Epithelial cell of prostate (primary cell): ENCODE measurements around a stretch of chr6.

DNA sequence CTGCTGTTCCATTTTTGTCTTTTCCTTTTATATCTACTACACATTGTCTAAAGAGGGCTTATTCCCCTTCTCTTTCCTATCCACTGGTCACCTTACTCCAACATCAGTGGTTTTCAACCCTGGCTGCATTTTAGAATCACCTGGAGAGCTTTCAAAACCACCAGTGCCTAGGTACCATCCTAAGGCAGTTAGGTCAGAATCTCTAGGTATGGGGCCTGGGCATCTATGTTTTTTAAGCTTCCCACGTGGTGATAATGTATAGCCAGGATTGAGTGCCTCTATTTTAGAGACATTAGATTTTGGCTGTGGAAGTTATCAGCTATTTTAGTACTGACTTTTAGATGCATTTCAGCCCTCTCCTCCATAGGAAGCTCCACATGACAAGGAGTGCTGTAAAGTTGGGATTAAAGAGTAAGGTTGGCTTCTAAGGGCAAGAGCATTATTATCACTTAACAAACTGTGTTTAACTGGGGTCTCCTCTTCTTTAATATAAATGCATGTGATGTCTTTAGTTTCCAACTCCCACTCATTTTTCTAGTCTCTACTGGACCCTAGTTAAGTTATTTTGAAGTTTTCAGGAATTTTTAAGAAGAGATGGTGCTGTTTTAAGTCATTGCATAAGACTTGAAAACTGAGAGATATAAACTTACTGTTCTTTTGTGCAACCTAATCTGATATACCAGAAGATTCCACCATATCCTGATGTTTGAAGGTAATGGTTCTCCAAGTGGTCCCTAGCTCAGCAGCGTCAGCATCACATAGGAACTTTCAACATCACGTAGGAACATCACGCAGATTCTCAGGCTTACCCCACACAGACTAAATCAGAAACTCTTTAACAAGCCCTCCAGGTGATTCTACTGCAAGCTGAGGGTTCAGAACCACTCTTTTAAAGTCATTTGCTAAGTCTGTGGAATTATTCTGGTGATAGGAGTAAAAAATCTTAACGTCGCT is 17.0 kb downstream of the FOXO3 start:
- RRBS, result no CpG with 5 or more reads among the region's 6 CpGs

GRCh38 chr6:108582097-108582733 is 21.5 kb downstream of the FOXO3 start:
- RRBS, result no CpG with 5 or more reads among the region's 1 CpG

DNA sequence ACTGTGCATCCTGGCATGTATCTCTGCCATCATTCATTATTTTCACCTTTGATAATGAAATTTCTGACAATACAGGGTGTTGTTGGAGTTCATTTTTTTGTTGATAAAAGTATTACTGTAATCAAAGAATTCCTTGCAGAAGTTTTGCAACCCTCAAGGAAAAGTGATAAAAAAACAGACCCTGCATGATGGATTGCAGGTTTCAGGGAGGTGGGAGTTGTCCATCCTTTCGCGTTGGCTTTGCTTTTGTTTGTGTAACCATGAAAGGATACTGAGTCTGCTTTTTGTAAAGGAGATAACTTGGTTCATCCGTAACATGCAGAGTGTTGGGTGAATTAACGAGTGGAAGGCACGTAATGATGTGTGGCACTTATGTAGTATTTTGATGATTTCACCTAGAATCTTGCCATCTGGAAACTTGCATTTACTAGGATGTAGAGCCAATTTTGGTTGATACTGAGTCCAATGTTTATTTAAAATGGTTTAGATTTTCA is 23.6 kb downstream of the FOXO3 start:
- RRBS, result no CpG with 5 or more reads among the region's 5 CpGs

DNA sequence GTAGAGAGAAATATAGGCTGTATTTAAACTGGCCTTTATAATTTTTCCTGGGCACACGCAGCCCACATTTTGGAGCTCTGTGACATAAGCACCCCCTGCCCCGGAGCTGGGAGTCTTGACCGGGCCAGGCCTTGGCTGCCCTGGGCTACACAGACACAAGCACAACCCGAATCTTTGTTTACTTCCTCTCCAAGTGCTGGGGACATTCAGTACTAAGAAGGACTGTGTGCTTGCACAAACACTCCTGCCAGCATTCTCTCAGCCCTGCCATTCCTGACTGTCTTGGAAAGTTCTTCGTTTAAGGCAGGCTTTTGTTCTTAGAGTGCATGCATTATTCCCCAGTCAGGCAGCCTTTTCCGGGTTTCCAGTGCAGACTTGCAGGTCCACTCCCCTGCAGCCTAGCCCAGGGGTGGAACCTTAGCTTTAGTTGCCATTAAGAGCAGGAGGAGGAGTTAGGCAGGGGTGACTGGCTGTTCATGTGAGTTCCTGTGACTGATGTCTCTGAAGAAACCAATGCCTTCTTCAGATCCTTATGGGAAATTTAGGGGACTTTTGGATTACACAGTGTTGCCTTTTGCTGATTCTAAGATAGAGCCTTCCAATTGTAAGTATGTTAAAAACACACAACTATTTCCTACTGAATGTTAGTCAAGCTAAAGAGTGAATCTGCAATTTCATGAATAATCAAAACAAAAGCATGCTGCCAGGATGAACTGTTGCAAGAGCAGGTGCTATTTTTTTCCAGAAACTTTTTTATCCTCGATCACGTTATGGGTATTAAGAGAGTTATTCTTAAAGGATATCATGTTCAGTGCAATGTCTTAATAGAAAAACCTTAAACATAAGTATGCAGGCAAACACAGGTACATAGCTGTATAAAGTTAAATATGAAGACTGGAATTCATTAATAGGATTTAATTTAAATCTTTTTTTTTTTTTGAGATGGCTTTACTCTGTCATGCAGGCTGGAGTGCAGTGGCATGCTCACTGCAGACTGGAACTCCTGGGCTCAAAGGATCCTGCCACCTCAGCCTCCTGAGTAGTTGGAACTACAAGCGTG is 28.8 kb downstream of the FOXO3 start:
- RRBS, result no CpG with 5 or more reads among the region's 9 CpGs

DNA sequence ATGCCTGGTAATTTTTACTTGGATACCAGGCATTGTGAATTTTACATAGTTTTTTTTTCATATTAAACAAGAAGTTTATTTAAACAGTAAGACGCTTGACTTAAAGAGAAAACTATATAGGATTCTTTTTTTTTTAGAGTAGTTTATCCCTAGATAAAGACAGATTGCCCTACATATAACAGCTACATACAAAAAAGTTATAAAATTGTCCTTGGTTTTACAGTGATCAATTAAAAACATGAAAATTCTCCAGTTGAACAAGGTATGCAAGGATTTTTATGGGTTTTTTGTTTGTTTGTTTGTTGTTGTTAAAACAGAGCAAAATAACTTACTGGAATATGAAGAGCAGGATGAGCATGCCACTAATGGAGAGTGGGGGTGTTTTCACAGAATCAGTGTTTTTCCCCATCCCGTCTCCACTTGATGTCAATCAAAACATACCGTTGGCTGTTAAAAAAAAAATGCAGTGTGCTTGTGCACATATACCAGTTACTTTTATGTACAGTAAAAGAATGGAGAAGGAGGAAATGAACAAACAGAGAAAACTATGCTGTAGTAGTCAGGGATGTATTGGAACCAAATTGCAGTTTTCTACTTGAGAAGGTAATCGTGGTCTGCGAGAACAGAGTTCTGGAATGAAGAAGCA is 56.8 kb downstream of the FOXO3 start:
- RRBS, result no CpG with 5 or more reads among the region's 5 CpGs

DNA sequence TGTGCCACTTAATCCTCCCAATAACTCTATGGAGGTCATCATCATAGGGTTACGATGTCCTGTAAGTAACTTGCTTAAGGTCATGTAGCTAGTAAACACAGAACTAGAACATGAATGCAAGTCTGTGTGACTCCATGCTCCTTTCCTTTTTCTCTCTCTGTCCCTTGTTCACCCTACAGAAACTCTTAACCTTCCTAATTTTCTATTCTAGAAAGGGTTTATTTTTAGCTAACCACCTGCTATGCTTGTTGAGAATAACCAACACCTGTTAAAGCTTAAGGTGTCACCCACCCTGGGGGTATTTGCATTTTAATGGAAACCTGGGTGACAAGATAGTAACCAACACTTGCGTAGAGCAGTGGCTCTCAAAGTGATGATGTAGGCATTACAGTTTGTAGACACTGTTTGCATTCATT is 114.6 kb upstream of the ARMC2 start:
- RRBS, result no CpG with 5 or more reads among the region's 2 CpGs

- RRBS, result no CpG with 5 or more reads among the region's 7 CpGs
Measured at GRCh38 chr6:108745056-108745475, 103.2 kb upstream of the ARMC2 start.

GRCh38 chr6:108838077-108838726 is 10.0 kb upstream of the ARMC2 start:
- RRBS, result no CpG with 5 or more reads among the region's 26 CpGs

GRCh38 chr6:108841044-108841513 is 7.1 kb upstream of the ARMC2 start:
- RRBS, result no CpG with 5 or more reads among the region's 4 CpGs

GRCh38 chr6:108874285-108874846 is 26.1 kb downstream of the ARMC2 start:
- RRBS, result no CpG with 5 or more reads among the region's 8 CpGs

GRCh38 chr6:108951255-108951707 is 103.1 kb downstream of the ARMC2 start:
- RRBS, result no CpG with 5 or more reads among the region's 7 CpGs

GRCh38 chr6:109067464-109068085 is 27.1 kb downstream of the SESN1 start:
- RRBS, result no CpG with 5 or more reads among the region's 3 CpGs

DNA sequence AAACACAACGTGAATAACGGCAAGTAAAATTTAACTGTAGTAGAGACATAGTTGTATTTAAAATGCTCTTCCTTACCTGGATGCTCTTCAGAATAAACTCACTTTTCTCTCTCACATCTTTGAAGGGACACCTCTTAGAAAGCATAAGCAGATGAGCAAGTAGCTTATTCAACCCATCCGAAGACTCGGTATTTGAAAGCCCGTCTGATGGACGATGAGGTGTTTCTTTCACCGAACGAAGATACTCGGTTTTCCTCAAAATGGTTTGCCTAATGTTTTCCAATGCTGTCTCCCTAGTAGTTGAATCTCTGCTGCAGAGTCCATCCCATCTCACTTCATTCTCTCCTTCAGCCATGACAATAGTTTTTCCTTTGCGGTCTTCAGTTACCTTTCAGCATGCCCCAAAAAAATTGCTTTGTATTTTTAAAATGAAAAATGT is 908 bp downstream of the SESN1 start:
- RRBS, result no CpG with 5 or more reads among the region's 10 CpGs

DNA sequence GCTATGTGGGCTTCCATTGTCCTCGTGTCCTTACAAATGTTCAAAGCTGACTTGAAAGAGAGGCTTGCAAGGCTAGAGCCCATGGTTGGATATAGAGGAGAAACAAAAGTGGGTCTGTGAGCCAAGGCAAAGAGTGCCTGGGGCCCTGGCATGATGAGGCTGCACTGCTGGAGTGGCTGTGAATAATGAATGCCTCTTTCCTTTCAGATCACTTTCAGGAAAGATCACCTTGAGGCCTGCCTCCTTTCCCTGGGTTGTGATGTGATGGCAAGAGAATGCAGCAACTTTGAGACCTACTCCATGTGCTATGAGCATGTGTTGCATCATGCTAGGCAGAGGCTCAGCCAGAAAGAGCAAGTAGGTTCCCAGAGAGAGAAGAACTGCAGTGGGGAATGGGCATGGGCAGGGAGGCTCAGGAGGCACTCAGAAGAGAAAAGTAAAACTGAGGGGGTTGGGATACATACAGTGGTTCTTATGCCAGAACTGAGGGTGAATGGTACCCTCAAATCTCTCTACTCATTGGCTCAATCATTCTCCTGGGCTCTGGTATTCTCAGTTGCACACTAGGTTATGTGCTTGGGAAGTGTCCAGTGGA is 46.0 kb downstream of the CD164 start:
- RRBS, result no CpG with 5 or more reads among the region's 1 CpG

GRCh38 chr6:109347756-109348721 is 34.2 kb downstream of the CD164 start:
- RRBS, result no CpG with 5 or more reads among the region's 13 CpGs

GRCh38 chr6:109377716-109378258 is 4.5 kb downstream of the CD164 start:
- RRBS, result no CpG with 5 or more reads among the region's 4 CpGs

DNA sequence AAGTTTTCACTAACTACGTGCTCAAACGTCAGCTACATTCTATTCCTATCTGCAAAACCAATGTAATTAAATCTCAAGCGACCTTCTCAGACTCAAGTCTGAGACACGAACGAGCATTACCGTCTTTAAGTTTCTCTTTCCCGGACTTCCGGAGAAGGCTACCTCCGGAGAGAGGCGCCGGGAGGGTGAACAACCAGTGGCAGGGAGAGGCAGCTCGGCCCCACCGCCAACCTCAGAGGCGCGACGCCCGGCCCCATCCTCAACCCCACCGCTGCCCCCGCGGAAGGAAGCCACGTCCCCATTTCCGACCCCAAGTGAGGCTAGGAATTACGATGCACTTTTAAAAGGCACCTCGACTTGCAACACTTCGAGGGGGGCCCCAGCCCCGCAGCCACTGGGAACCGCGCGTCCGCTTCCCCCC is 667 bp downstream of the CD164 start:
- RRBS, result under 1% methylated on average over 7 of the region's 30 CpGs

DNA sequence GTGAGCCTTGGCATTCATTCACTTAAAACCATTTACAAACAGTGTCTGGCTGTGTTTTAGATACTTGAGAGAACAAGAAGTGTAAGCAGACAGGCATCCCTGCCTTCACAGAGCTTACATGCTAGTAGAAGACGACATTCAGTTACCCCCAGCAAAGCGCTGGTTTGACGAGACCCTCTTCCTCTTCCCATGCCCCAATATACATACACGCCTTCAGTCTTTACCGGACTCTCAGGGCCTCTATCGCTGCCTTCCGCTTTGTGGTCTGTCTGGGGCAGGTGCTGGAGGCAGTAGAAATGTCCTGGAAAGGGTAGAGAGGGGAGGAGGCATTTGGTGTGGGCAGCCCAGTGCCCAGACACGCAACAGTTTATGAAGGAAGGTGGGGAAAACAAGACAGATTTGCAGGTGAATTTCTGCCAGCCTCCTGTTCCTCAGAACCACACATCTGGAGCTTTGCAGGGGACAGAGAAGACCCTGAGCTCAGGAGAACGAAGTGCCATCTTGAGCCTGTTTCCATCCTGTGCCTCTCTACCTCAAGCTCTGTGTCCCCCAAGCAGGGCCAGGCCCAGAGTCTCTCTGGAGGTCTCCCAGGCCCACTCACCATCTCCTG is 6.1 kb downstream of the SMPD2 start:
- RRBS, result no CpG with 5 or more reads among the region's 9 CpGs

DNA sequence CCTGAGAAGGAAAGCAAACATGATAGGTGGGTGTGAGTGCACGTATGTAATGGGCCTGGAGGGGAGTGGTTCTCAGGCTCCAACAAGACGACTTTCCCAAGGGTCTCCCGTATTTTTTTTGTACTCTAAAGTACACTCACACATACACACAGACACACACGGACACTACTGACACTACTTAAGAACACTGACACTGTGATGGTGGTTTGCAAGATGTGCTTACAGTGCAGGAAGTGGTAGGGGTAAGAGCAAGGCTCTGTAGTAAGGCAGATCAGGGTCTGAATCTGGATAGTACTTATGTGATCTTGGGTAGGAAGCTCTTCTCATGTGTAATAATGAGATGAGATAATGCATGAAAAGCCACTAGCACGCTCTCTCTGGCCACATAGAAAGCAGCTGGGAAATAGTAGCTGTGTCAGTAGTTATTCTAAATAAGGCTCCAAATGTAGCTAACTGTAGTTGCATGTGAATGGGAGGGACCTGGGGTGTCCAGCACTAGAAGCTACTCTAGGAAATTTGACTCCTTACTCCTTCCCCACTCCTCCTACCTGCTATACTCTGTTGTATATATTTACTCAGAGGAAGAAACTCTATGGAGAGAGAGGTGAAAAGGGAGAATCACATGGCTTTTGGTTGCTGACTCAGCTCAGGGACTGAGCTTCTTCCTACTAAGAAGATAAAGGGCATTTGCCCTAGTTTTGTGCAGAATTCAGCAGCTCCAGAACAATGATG is 8.4 kb upstream of the ZBTB24 start:
- RRBS, result no CpG with 5 or more reads among the region's 5 CpGs

GRCh38 chr6:109659209-109659538 is 31.8 kb downstream of the AK9 start:
- RRBS, result no CpG with 5 or more reads among the region's 2 CpGs